Fallopian tube (tissue), 1 donor: ENCODE data around the genes LY6G6F, LY6G6D, MSH5, C2, NELFE and EGFL8.

GRCh38 chr6:31706600-31706984, at the start of gene LY6G6F:
LY6G6F (plus strand) TSS chr6:31706866.
- PRO-cap = no peak

GRCh38 chr6:31714952-31715815, at the start of gene LY6G6D:
LY6G6D (plus strand) TSS chr6:31715348.
- PRO-cap = no peak

DNA sequence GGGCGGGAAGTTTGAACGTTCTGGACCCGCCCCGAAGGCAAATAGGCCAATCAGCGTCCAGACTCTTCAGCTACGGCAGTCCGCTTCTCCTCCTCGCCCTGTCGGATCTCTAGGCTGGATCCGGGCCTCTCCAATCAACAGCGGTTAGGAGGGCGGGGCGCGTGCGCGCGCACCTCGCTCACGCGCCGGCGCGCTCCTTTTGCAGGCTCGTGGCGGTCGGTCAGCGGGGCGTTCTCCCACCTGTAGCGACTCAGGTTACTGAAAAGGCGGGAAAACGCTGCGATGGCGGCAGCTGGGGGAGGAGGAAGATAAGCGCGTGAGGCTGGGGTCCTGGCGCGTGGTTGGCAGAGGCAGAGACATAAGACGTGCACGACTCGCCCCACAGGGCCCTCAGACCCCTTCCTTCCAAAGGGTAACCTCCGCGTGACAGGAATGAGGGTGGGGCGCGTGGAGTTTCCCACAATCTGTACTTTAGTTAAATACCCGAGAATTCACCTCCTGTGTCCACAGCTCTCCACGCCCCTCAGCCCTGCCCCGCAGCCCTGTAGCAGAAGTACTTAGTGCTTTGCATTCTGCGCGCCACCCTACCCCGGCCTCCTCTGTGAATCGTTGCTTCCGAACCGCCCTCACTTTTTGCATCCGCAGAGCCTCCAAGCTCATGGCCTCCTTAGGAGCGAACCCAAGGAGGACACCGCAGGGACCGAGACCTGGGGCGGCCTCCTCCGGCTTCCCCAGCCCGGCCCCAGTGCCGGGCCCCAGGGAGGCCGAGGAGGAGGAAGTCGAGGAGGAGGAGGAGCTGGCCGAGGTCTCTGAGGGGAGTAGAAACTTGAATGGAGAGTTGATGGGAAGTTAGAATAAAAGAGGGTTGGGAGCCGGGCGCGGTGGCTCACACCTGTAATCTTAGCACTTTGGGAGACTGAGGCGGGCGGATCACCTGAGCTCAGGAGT, at the start of gene MSH5:
TSS of gene MSH5 (plus strand) at position 197 of the 948 bp plus-strand sequence.
- PRO-cap = bidirectional peak, plus-strand start at position 202 of the sequence, minus-strand start outside the sequence; bidirectional peak, plus-strand start at position 852 of the sequence, minus-strand start at position 747 of the sequence

- PRO-cap = no peak
Observed at GRCh38 chr6:31740757-31741204, 976 bp downstream of the MSH5 start.

GRCh38 chr6:31749652-31750230, 9.9 kb downstream of the MSH5 start:
- PRO-cap = no peak

GRCh38 chr6:31820583-31821003, 5.2 kb downstream of the HSPA1A start:
- PRO-cap = no peak

- PRO-cap = no peak
Observed at GRCh38 chr6:31836760-31837778, 9.5 kb downstream of the HSPA1B start.

DNA sequence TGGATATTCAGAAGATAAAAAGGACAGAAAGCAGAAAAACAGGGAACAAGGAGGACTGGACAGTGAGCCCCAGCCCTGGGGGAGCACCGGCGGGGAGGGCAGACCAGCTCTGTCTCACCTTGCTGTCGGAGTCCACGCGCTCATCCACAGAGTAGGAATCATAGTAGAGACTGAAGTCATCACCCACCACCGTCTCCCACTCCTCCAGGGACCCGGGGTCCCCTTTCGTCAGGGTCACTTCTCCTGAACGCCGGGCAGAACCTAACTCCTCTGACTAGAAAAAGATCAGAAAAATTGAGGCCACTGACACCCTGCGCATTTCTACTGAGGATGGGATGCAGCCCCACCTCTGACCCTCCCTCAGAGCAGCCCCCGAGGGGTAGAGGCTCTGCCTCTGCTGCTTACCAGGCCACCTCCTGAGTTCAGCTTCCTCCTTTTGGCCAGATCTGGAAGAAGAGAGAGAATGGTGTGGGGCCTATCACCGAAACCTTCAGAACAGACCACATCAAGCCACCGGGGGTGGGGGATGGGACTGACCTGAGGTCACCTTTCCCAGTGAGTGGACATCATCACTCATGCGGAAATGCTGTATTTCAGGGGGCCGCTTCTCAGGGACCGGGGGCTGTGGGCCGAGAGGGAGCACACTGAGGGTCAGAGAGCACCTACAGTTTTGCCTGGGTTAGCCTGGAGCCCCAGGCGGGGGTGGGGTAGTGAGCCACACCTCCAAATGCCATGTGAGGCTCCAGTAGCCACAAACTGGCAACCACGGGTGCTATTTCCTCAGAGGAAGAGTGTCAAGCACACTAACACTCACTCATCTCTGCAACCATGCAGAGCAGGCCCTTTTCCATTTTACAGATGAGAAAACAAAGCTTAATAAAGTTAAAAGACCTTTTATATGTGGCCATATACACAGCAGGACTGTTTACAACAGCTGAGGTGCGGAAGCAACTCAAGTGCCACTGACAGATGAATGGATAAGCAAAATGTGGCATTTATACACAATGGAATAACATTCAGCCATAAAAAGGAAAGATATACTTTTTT, 4.9 kb downstream of the EHMT2 start:
- PRO-cap = no peak

- PRO-cap = no peak
Observed at GRCh38 chr6:31901191-31901384, 798 bp downstream of the ZBTB12 start.

GRCh38 chr6:31927166-31928122, at the start of gene C2:
C2 (plus strand) TSS chr6:31927717.
- PRO-cap = no peak

DNA sequence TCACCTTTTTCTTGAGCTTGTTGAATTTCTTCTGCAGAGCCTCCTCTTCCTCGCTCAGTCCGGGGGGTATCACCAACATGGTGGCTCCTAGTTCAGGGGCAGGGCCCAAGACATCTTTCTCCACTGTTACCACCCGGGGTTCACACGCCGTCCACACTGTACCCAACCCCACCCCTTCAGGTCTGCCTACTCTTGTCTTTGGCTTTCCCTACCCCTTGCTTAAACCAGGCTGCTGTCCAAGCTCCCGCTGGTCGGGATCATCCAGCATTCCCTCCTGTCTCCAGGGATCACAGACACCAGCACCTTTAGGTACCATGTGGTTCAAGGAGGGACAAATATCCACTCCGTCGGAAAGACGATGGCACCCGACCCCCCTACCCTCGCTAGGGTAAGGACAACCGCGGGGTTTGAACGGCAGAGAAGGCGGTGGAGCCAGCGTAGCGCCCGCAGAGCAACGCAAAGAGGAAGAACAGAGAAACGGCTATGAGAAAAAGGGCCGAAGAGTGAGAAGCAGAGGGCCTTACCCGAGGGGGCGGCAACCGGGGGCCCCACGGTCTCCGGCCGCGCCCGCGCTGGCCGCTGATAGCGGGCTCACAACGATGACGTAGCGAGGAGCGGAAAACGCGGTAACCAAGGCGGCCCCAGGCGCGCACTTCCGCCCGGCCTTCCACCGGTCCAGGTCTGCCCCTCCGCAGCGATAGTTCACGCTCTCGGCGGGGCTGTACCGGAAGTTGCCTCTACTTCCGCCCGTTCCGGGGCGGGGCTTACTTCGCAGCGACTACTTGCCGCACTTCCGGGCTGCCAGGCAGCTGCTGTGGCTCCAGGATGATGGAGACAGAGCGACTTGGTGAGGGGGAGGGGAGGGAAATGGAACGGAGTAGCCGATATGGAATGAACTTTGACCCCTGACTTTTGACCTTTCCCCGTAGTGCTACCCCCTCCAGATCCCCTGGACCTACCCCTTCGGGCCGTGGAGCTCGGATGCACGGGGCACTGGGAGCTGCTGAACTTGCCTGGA, at the start of gene NELFE:
TSS of gene NELFE (minus strand) at position 604 of the 1,018 bp plus-strand sequence.
- PRO-cap = bidirectional peak, plus-strand start at position 790 of the sequence, minus-strand start at position 584 of the sequence

- PRO-cap = no peak
Observed at GRCh38 chr6:31967563-31968317, 4.2 kb downstream of the DXO start.

DNA sequence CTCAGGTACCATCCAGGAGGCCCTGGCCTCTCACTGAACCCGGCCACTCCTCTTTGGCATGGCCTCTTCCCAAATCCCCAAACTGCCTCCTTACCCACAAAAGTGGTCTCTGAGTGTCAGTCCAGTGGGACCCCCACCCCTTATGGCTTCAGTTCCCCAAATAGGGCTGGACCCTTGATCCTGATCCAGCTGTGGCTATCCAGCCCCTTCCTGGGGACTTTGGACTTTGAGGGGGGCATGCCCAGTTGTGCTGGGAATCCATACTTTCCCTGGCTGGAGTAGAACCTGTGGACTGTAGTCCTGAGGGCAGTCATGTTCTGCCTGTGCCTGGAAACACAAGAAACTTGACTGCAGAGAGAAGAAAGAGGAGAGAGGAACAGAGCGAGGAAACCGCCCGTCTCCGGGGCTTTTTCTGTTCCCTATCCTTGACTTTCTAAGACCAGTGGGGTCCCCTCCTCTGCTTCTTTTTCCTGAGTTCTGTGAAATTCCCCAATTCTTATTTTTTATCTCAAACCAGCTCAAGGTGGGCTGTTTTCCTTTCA, 1.0 kb upstream of the CYP21A2 start:
- PRO-cap = no peak

- PRO-cap = no peak
Observed at GRCh38 chr6:32075122-32076086, 33.7 kb downstream of the TNXB start.

- PRO-cap = no peak
Observed at GRCh38 chr6:32082721-32083602, 26.2 kb downstream of the TNXB start.

DNA sequence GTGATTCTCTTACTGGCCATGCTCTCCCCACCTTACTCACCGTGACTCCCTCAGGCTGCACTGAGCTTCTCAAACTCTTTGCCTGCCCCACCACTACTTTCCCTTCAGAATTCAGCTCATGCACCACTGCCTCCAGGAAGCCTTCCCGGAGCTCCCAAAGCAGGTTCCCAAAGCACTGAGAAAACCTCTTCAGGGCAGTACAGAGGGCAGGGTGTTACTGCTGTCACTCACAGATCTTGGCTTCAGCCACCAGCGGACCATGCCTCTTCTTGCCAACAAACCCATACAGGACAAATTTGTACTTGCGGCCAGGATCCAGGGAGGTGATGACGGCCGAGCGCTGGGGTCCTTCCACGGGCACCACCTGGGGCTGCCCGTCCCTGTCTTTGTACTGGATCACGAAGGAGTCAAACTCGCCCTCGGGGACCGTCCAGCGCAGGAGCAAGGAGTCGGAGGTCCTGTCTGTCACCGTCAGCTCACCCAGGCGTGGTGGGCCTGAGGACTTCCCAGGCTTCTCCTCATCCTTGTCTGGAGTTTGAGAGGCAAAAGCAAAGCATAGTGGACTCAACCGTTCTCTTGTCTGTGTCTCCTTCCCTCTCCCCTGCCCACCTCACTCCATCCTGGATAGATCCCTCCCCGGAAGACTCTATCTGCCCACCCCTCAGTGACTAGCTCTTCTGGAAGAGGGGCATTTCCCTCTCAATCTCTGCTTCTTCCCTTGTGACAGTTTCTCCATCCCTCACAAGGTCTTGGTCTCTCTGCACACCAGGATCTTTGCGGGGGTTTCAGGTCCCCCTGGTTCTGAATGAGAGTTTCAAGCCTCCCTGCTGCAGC, 24.7 kb downstream of the TNXB start:
- PRO-cap = no peak

- PRO-cap = no peak
Observed at GRCh38 chr6:32096648-32097382, 12.3 kb downstream of the TNXB start.

GRCh38 chr6:32163966-32164946, at the start of gene EGFL8:
EGFL8 (plus strand) TSS chr6:32164595.
- PRO-cap = no peak

DNA sequence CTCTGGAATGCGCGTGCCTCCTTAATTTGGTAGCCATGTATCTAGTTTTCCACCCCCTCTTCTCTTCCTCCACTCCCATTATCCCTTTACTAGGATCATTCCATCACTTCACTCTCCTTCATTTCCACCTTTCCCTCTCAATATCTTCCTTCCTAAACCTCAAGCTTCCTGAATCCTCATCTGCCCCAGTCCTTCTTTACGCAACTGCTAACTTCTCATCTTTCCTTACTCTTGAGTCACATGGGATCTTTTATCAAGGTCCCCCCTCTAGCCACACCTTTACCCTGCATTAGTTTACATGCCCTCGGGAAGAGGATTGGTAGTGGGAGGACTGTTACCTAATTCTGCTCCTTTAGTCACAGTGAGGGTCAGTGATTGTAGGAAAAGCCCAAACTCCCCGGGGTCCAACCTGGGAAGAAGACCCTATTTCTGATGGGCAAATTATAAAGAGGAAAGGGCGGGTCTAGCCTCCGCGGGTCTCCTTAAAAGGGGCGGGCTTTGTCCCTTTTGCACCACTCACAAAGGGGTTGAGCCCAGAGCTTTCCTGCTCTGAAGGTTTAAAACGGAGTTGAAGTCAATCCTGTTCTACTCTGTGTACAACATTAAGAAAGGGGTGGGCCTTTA, 1.1 kb upstream of the AGPAT1 start:
- PRO-cap = bidirectional peak, plus-strand start at position 307 of the sequence, minus-strand start at position 198 of the sequence; bidirectional peak, plus-strand start at position 560 of the sequence, minus-strand start at position 598 of the sequence

DNA sequence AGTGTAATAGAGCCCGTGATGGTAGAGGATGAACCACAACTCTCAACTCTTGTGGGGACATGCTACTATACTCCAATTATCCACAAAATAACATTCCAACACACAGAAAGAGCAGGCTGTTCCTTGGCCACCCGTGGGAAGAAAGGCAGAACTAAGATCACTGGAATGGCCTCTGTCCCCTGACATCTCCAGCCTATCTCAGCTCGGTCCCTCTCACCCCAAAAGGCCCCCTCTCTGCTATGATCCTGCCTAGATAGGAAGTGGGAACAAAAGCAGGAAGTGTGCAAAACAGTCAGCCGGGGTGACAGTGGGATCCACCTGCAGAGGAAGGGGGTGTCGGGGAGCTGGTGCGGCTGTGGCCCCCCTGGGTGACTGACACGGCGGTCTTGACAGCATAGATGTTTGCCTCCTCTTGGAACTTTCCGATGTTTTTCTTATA, 2.9 kb upstream of the AGER start:
- PRO-cap = no peak